Cardiac muscle cell (in vitro differentiated cells and primary cell): ENCODE data around the genes IL22RA2 and TNFAIP3.

- RAMPAGE, long total RNA = no peak
- RRBS = no CpG with 5 or more reads among the region's 1 CpG
Measured at GRCh38 chr6:134622077-134622398, 304.1 kb upstream of the SGK1 start.

DNA sequence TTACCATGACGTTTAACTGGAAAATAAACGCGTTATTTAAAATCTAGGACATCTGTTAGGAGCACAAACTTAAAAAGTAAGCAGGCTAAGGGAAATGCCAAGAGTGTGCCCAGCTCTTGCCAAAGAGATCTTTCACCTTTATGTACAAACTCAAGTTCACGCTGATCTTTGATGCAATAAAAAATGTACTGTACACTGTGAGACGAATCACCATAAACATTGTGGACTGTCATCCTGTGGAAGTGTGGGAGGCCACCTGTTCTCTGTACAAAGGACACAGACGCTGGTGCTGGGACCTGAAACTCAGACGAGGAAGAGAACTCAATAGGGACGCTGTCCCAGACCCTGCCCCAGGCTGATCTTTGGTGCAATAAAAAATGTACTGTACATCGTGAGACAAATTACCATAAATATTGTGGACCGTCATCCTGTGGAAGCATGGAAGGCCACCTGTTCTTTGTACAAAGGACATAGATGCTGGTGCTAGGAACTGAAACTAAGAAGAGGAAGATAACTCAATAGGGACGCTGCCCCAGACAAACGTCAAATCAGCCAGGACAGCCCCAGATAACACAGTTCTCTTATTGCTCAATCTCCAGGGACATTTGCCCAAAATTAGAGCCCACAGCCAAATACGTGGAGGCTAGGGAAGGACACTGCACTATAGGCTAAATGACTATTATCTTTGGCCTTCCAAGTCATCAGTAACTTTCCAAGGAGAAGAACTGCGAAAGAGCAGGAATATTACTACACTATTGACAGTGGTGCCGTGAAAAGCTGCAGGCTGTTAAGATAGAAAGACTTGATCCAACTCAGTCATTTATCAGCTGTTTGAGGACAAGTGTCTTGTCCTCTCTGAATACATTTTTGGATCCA, 312.8 kb upstream of the SGK1 start:
- RAMPAGE, long total RNA = no peak
- RRBS = no CpG with 5 or more reads among the region's 15 CpGs

- RAMPAGE, long total RNA = no peak
- RRBS = no CpG with 5 or more reads among the region's 4 CpGs
Measured at GRCh38 chr6:134636461-134636829, 313.5 kb downstream of the ALDH8A1 start.

DNA sequence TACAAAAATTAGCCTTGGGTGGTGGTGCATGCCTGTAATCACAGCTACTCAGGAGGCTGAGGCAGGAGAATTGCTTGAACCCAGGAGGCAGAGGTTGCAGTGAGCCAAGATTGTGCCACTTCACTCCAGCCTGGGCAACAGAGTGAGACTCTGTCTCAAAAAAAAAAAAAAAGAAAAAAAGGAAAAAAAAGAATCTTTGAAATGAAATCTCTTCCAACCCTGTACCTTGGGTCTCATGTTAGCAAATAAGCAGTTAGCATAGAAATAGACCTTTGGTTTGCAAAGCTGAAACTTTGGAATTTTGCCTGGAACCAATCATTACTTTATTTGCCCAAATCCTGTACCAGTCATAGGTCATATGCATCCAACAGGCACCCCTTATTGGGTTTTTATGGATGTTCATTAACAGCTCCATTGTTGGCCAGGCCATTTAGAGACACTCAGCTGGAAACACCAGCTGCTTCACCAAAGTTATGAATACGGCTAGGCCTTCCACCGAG, 53.1 kb downstream of the ALDH8A1 start:
- RAMPAGE, long total RNA = no peak
- RRBS = no CpG with 5 or more reads among the region's 2 CpGs

- RAMPAGE, long total RNA = no peak
- RRBS = no CpG with 5 or more reads among the region's 5 CpGs
Measured at GRCh38 chr6:135037085-135037618, 17.5 kb downstream of the HBS1L start.

GRCh38 chr6:135055120-135055767, 622 bp upstream of the HBS1L start:
- RAMPAGE, long total RNA = no peak
- RRBS = 67% methylated on average over 3 of the region's 20 CpGs

GRCh38 chr6:135088799-135089256, 34.2 kb upstream of the HBS1L start:
- RAMPAGE, long total RNA = no peak
- RRBS = no CpG with 5 or more reads among the region's 3 CpGs

GRCh38 chr6:135270590-135271698, 89.8 kb downstream of the MYB start:
- RAMPAGE, long total RNA = no peak
- RRBS = no CpG with 5 or more reads among the region's 15 CpGs

GRCh38 chr6:135306434-135307133, 125.5 kb downstream of the MYB start:
- RAMPAGE, long total RNA = no peak
- RRBS = no CpG with 5 or more reads among the region's 7 CpGs

- RAMPAGE, long total RNA = no peak
- RRBS = no CpG with 5 or more reads among the region's 2 CpGs
Measured at GRCh38 chr6:136524230-136524936, 25.8 kb downstream of the MAP7 start.

- RAMPAGE, long total RNA = no peak
- RRBS = no CpG with 5 or more reads among the region's 3 CpGs
Measured at GRCh38 chr6:136610120-136610633, 60.0 kb upstream of the MAP7 start.

DNA sequence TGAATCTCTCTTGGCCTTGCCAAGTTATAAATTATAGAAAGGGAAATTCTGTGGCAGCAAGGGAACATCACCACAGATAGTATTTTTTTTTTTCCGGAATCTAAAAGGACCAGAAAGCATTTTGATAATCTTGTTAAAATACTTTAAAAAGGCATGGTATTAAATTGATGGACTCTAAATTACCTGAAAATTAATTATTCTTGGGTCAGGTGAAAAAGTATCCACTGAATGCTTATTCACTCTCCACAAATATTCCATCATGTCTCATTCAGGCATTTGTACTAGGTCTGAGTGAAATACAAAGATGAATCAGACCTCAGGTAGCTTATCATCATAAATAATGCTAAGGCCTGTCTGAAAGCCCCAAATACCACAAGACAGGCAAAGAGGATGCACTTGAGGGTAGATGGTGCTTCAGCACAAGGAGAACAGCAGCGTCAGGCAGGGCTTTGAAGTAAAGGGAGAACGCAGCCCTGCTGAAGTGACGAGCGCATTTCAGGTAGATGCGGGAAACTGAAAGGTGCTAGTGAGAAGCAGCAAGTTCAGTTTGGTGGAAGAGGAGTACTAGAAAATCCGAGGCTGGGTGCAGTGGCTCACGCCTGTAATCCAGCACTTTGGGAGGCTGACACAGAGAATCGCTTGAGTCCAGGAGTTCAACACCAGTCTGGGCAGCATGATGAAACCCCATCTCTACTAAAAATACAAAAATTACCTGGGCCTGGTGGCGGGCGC, 38.7 kb downstream of the MAP3K5 start:
- RAMPAGE, long total RNA = no peak
- RRBS = no CpG with 5 or more reads among the region's 11 CpGs

DNA sequence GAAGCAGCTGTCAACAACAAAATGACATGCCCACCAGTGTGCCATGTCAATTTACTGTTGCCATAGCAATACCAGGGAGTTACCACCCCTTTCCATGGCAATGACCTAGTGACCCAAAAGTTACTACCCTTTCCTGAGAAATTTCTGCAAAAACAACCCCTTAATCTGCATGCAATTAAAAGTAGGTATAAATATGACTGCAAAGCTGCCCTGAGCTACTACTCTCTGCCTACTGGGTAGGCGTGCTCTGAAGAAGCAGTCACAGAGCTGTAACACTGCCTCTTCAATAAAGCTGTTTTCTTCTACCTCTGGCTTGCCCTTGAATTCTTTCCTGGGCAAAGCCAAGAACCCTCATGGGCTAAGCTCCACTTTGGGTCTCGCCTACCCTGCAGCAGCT, 20.9 kb downstream of the MAP3K5 start:
- RAMPAGE, long total RNA = no peak
- RRBS = no CpG with 5 or more reads among the region's 2 CpGs

GRCh38 chr6:136783588-136784306, 8.5 kb downstream of the MAP3K5 start:
- RAMPAGE, long total RNA = no peak
- RRBS = no CpG with 5 or more reads among the region's 9 CpGs

GRCh38 chr6:136822652-136823290, 379 bp downstream of the PEX7 start:
- RAMPAGE, long total RNA = no peak
- RRBS = 1% methylated on average over 30 of the region's 72 CpGs

DNA sequence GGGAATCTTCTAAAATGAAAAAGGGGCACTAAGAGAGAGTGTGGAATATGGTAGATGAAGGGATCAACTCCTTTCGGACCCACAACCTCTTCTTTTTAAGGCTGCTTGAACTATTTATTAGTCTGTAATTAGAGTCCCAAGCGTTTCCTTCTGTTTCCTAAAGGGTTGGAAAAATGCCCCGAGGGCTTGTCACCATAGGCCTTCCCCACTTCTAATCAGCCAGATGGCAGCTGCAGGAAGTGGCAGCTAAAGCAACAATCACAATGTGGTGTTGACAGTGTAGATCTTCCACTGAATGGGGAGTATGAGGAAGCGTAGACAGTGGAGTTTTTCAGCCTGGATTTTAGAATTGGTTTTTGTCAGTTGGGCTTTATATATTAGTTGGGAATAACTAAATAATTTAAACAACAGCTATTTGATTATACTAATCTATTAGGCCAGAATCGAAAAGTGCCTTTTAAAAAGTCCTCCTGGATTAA, 40.6 kb downstream of the SLC35D3 start:
- RAMPAGE, long total RNA = no peak
- RRBS = no CpG with 5 or more reads among the region's 5 CpGs

DNA sequence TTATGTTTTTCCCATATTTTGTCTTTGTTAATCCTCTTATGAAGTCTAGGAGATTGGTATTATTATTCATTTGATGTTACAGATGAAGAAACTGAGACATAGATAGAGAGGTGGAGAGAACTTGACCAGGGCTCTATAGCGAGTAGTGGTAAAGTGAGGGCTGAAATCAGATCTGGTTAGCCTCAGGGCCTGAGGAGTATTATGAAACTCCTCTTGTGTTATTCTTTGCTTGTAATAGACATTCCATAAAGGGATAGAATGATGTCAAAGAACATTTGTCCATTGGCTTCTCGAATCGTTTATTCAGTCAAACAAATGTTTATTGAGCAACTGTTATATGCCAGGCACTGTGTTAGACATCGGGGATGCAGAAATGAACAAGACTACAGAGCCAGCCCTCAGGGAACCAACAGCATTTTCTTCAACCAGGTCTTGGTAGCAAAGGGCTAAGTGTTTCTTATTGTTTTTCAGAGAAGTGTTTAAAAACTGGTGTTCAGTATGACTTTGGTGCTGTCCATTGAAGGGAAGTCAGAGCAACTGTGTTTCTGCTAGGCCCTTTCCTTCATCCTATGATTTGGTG, at the start of gene IL22RA2:
TSS of gene IL22RA2 (minus strand) at position 154 of the 580 bp plus-strand sequence.
- RAMPAGE, long total RNA = no peak
- RRBS = no CpG with 5 or more reads among the region's 4 CpGs

DNA sequence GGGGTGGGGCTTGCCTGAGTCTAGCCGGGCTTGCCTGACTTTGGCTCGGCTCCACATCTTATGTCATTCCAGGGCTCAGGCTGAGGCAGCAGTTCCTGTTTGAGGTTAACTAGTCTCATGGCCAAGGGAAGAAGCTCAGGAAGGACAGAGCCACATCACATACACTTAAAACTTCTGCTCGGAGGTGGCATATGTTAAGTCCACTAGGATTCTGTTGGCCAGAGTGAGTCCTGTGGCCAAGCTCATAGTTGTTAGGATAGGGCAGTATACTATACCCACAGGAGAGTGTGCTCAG, 90.1 kb upstream of the IFNGR1 start:
- RAMPAGE, long total RNA = no peak
- RRBS = no CpG with 5 or more reads among the region's 3 CpGs

GRCh38 chr6:137867080-137867934, at the start of gene TNFAIP3:
TNFAIP3 (plus strand) TSS chr6:137867259.
- RAMPAGE, long total RNA = start-site peak on the plus strand at chr6:137867155-137867382, 36 and 42 reads in 2 replicates
- RRBS = 2% methylated on average over 38 of the region's 82 CpGs

DNA sequence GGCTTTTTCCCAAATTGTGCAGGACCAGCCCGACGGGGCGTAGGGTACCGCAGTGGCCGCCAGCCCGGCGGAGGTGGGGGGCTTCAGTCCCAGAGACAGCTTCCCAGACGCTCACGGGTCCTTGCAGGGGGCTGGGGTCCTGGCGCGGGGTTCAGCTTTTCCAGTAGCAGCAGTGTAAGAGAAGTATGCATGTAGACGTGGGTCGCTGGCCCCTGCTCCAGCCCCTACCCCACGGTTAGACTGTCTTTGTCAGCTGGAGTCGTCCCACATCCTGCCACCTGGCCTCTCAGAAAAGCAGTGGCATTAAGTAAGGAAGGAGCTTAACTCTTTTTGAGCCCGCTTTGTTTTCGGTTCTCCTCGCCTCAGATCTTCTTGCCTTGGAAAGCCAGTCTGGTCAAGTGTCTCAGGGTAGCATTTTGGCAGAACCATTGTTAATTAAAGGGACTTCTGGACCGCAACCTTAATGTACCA, 911 bp downstream of the TNFAIP3 start:
- RAMPAGE, long total RNA = start-site peak on the minus strand centred at position 239 of the sequence, 127 bp wide, 90 and 75 reads in 2 replicates
- RRBS = no CpG with 5 or more reads among the region's 19 CpGs